Cardiac ventricle fibroblast (primary cell): ENCODE results near the gene COL28A1.

DNA sequence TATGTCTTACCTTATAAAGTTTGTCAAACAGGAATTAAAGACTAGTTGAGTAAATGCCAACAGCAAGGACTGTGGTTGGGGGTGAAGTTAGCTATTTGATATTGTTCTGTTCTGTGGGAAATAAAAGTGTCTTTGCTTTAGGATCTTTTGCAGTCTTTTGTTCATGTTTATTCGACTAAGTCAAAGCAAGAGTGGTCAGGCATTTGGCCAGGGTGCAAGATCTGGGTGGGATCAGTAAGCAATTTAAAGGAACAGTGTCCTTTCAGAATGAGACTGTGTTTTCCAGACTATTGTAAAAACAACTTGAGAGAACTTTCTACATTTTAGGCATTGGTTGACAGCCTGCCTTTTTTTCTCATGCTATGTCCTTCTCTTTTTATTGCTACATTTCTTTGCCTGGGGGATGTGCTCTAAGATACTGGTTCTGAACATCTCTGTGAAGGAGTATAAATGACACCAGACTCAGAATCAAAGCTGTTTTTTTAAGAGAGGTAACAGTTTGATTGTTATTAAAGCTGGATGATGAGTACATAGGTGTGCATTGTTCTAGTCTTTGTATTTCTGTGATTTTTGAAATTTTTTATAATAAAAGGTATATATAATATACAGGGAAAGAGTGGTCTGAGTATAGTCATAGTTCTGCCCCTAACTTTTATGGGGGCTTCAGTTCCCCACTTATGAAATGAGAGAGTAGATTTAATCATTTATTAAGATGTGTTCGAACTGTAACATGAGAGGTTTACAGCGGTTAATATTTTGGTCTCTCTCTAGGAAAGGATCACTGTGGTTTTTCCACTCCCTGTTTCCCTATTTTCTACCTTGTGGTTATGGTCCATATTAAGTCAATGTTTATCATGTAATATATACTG is at the start of gene COL28A1:
Gene COL28A1 (minus strand): TSS at position 134 of the 869 bp plus-strand sequence.
- RAMPAGE, long total RNA = no peak

GRCh38 chr7:7725555-7726334 is 7.3 kb upstream of the RPA3 start:
- RAMPAGE, long total RNA = no peak

- RAMPAGE, long total RNA = no peak
Observed at GRCh38 chr7:8014934-8015570, 46.5 kb downstream of the GLCCI1 start.

DNA sequence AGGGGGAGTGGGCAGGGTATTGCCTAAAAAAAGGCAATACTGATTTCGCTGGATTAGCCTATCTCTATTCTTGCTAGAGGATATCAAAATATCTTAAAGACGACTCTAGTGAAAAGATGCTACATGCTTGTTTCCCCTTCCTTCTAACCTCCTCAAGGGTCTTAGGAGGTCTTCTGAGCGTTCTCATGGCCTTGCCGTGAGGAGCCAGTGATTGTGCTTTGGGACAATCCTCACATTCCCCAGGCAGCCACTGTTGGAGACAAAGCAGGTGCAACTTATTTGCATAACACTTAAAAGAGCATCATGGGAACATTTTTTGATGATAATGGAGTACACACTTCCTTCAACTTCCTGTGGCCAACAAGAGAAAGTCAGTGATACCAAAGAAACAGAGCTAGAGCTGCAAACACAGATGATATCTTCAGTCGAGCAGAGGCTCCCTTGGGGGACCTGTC is 146.6 kb downstream of the ICA1 start:
- RAMPAGE, long total RNA = no peak

DNA sequence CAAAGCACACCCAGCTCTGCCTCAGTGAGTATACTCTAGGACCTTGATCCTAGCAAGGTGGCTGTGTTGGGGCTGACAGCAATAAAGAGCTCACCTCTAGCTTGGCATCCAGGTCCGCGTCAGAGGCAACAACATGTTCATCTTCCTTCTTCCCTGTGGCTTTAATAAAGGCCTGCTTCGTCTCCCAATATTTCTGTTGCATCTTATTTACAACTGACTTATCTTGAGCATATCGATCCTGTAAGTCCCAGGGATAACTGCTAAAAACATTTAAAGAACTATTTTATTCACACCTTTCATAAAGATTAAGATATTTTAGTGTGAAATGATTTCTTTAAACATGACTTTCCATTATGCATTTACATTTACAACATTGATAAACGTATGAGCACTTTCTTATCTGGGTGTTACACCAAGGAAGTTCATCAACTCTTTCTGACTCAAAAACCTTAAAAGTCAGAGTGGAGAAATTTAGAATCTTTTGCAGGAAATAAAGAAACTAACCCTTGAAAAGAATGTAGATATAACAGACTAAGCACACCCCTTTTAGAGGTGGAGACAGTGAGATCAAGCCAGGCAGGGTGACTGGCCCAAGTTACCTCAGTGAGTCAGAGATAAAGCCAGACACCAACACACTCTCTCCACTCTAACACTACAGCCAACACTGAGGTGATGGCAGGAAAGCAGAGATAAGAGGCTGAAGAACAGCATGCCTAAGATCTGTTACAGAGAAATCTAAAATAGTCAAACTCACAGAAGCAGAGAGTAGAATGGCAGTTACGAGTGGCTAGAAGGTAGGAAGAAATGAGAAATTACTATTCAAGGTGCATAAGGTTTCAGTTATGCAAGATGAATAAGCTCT is 29.2 kb downstream of the ICA1 start:
- RAMPAGE, long total RNA = no peak

DNA sequence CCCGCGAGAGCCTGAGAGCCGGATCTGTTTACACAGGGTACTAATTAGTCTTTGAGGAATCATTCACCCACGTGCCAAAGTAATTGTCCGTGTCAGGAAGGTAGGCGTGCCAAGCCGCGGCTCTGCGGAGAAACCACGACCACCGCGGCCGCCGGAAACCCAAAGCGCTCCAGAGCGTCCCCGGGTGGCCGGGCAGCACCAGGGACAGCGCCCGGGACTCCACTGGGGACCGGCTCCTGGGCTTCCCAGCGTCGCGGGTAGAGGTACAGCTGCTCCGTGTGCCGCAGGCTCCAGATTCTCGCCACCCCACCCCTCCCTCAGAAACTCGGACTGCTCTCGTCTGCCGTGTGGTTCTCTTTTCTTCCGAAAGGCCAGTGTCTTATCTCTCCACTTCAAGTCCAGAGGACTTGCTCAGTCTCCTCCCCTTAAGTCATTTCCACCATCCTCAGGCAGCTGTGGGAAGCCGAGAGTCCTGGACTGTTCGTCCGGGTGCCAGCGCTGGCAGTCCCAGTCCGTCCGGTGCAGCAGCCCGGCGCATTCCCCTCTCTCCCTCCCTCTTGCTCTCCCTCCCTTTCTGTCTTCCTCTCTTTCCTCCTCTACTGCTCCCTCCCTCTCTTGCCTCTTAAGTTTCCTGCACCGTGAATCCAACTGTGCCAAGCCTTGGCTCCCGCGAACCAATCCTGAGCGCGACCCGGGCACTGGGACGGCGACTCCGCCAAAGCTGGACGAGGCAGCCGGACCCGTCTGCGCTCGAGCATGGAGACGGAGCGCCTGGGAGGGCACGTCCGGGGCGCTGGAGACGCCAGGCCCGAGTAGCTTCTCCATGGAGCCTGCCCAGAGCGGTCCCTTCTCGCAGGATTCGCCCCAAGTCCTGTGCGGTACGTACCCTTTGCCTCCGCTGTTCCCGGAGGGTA is 726 bp downstream of the NXPH1 start:
- RAMPAGE, long total RNA = no peak

GRCh38 chr7:9738270-9738489 is 1201.8 kb downstream of the NDUFA4 start:
- RAMPAGE, long total RNA = no peak

- RAMPAGE, long total RNA = no peak
Observed at GRCh38 chr7:11192498-11193830, 219.3 kb downstream of the PHF14 start.

GRCh38 chr7:11193831-11194278 is 220.2 kb downstream of the PHF14 start:
- RAMPAGE, long total RNA = no peak

DNA sequence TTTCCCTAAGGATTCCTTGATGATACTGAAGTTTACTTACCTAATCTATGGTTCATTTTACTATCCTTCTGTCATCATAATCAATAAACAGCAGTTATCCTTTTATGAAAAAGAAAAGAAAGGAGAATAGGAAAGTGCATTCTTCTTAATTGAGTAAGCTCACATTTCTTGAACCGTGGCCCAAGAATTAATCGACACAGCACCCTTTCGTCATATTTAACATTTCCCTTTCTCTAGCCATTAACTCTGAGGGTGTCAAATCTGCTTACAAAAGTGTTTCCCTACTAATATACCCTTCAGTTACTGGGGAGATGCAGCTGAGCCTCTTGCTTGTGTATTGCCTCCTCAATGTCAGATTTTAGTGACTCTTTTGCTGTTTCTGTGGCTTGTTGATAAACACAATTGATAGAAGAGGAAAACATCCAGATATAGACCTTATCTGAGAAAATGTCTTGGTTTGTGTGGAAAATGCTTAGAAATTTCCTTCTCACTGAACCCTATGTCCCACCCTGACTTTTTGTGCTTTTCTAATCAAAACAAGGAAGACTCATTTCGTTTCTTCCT is 257.3 kb downstream of the PHF14 start:
- RAMPAGE, long total RNA = no peak

DNA sequence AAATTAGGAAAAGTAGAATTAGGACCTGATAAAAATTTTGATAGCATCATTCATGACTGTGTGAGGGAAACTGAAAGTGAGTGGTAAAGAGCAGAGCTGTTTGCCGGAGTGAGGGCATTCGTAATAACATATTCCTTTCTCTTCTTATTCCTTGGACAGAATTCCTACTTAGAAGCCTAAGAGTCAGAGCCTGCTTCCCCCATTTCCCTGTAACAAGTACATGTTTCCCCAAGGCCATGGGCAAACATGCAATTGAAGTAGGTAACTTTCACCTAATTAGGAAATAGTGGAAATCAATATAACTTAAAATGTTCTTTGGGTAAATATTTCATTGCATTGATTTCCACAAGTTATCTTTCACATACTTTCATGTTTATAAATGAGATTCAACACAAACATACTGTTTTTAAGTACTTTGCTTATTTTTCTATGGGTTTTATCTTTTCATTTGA is 309.9 kb downstream of the THSD7A start:
- RAMPAGE, long total RNA = no peak

- RAMPAGE, long total RNA = no peak
Observed at GRCh38 chr7:12424028-12424632, 20.5 kb upstream of the VWDE start.

- RAMPAGE, long total RNA = no peak
Observed at GRCh38 chr7:12588692-12589032, 18.1 kb downstream of the SCIN start.

DNA sequence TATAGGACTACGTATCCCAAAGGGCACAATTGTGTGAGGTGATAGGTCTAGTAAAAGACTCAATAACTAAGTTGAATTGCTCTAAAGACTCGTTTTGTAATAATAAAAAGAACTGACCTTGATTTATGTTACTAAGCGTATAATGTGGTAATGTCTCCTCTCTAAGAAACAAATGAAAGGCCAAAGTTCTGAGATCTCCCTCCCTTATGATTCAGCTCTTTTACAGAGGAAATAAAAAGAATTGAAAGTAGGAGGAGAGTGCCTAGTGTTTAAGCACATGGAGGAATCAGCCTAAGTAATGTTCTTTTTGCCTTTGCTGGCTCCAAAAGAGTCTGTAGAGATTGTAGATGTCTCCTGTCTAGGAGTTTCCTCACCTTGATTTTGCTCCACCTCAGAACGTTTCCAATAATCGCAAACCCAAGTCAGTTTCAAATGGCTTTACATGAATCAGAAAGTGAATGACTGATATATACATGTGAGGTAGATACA is 98.1 kb downstream of the ARL4A start:
- RAMPAGE, long total RNA = no peak

DNA sequence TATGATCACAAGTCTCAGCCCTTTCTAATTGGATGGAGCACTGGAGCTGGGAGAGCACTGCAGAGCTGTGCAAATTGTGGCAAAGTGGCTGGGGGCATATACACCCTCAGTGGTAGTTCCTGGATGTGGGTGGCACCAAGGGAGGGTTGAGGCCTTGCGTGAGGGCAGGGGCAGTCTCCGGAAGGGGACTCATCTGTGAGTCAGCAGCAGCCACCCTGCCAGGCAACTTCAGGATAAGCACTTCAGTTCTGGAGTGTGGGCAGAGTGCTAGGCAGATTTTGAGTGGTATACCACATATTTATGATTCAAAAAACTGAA is 210.5 kb downstream of the ETV1 start:
- RAMPAGE, long total RNA = no peak

- RAMPAGE, long total RNA = no peak
Observed at GRCh38 chr7:14207333-14207614, 217.8 kb upstream of the ETV1 start.

- RAMPAGE, long total RNA = no peak
Observed at GRCh38 chr7:15795351-15795859, 108.9 kb upstream of the MEOX2 start.

GRCh38 chr7:15839757-15840225 is 153.3 kb upstream of the MEOX2 start:
- RAMPAGE, long total RNA = no peak

- RAMPAGE, long total RNA = no peak
Observed at GRCh38 chr7:16268443-16269099, 152.8 kb downstream of the CRPPA start.

GRCh38 chr7:16311059-16311486 is 110.3 kb downstream of the CRPPA start:
- RAMPAGE, long total RNA = no peak